AG09319 (cell line): ENCODE measurements around a stretch of chr2.

DNA sequence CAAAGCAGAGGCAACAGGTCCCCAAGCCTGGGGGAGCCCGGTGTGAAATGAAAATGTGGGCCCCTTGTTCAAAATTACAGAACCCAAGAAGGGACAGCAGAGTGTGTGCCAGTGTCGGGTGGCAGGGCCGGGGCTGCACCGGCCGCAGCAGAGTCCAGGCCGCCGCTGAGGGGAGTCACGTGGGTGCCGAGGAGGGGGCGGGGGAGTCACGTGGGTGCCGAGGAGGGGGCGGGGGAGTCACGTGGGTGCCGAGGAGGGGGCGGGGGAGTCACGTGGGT is 10.1 kb downstream of the COLEC11 start:
- RRBS, result 17% methylated on average over 3 of the region's 17 CpGs

GRCh38 chr2:3913242-3913753 is 209.9 kb downstream of the DCDC2C start:
- RRBS, result no CpG with 5 or more reads among the region's 13 CpGs

- RRBS, result no CpG with 5 or more reads among the region's 5 CpGs
These were observed 868.9 kb downstream of the DCDC2C start for GRCh38 chr2:4572325-4572704.

GRCh38 chr2:4672952-4673385 is 969.6 kb downstream of the DCDC2C start:
- RRBS, result no CpG with 5 or more reads among the region's 18 CpGs

GRCh38 chr2:4760933-4761229 is 931.3 kb upstream of the SOX11 start:
- RRBS, result no CpG with 5 or more reads among the region's 1 CpG

GRCh38 chr2:5673471-5674306 is 18.5 kb upstream of the SOX11 start:
- RRBS, result 5% methylated on average over 14 of the region's 38 CpGs

- RRBS, result no CpG with 5 or more reads among the region's 5 CpGs
These were observed 34.1 kb downstream of the SOX11 start for GRCh38 chr2:5726282-5726654.

DNA sequence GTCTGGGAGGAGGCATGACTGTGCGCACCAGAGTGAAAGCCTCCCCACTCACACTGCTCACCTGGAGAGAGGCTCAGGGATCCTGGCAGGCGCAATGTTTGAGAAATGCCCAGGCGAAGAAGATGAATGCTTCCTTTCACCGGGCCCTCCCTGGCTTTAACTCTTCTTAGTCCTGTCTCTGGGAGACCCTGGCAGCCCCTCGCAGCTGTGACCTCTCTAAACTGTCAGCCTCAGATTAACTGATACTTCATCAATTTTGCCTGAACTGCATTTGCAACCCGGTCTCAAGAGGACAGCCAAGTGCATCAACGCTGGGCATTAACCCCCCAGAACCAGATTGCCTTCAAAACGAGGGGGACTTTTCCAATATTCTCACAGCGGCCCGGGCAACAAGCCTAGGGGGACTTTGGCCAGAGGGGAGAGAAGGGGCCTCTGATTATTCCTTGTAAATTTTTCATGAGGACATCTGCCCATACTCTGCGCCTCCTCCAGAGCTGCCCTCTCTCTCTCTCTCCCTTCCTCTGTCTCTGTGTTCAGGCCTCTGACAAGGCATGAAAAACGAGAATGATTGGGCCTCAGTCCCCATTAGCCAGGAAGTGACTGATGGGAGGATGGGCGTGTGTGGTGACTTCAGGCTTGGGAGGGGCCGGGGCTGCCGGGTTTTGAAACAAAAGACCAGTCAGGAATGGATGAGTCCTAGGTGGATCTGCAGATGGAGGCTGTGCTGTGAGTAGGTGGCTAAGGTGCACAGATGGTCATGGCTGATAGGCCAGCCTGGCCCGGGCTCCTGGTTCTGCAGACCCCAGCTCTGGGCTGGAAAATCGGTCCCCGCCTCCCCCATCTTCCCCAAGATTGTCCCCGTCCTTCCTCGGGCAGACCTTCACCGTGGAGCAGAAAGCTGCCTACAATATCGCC is 93.6 kb downstream of the CMPK2 start:
- RRBS, result no CpG with 5 or more reads among the region's 22 CpGs

DNA sequence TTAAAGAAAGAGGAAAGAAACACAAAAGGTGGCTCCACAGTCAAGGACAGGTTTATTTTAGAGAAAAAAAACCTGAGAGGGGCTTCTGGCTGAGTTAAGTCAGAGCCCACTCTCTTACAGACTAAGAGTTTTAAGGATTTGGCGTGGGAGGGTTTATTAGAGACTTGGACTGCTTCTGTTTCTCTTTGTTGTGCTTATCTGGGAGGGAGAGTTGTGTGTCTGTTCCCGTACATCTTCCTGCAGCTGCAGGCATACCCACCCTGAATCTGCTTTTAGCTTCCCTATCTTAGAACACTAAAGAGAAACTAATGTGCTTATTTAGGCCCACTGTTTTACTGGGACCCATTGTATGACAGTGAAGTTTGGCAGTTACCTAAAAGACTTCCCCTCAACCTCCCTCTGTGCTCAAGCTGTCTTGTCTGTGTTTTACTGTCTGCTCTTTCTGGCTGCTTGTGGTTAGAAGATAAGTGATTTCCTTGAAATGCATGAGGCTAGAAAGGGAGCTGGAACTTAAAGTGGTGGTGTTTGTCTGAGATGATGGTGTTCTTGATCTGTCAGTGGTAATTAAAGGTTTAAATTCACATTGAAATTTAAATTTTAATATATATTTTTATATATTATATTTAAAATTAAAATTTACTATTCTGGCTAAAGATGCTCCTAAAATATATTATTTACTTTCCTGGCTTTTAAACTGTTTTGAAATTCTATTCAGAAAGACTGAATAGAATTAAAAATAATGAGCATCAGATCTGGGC is 2.8 kb downstream of the RSAD2 start:
- RRBS, result no CpG with 5 or more reads among the region's 2 CpGs

DNA sequence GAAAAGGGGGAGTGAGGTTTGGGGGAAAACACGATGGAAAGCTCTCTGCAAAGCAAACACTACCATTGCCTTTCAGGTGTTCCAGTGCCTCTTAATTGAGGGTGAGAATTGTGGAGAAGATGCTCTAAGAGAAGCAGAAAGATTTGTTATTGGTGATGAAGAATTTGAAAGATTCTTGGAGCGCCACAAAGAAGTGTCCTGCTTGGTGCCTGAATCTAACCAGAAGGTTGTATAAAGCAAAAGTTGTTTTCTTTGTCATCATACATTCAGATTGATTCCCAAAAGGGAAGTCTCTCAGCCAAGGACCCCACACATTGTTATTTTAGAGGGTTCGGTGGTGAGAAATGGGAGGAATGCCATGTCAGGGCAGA is 12.5 kb downstream of the RSAD2 start:
- RRBS, result no CpG with 5 or more reads among the region's 3 CpGs

- RRBS, result no CpG with 5 or more reads among the region's 9 CpGs
These were observed 41.8 kb downstream of the RNF144A start for GRCh38 chr2:6958922-6959533.

DNA sequence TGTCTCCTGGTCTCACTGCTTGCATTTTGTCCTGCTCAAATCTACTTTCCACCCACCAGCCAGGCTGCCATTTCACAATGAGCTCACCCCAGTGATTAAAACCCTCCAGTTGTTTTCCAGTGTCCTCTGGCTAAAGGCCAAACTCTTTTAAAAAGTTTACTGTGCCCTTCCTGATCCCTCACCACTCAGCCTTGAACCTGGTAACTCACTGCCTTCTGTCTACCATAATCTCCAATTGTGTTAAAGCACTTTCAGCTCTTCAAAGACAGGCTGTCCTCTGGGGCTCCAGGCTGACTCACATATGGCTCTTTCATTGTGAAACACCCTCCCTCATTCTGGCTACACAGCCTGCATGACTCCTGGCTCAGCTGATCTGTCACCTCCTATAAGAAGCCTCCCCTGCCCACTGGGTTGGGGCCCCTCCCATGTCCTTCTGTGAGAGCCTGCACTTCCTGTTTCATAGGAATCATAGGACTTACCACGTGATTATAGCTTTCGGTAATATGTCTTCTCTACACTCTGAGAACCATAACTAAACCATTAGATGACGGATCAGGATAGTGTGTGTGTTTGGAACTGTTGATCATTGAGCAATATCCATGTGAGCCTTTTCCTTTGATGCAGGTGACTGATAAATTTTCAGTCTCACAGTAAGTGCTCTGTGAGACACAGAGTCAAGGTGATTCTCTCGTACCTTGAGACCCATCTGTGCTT is 590.9 kb upstream of the ID2 start:
- RRBS, result no CpG with 5 or more reads among the region's 4 CpGs

- RRBS, result no CpG with 5 or more reads among the region's 10 CpGs
These were observed 559.2 kb upstream of the ID2 start for GRCh38 chr2:8122592-8123052.

DNA sequence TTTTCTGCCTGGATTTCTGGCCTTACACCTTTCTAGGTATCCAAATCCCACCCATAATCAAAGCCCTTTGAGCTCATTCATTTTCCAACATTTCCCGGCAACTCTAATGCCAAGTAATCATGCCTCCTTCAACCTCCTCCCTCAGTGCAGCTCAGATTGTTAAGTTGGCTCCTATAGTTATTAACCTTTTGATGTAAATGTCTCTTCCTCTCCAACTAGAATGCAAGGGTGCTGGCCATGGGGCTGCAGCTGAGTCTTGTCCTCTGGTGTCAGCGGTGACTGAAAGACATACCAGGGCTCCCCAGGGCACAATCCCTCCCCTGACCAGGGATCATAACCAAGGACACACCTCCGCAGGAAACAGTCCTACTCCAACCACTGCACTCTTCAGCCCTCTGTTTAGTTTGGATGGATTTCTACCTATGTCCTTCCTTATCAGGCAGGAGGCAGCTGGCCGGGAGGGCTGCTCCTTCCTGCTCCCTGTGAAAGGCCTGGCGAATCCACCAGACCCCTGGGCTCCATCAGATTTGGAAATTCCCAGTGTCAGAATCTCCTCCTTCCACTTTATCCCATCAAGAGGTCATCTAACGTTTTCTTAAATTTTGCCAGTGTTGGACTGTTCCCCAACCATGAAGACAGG is 185.3 kb upstream of the ID2 start:
- RRBS, result no CpG with 5 or more reads among the region's 6 CpGs

GRCh38 chr2:8583484-8584162 is 98.2 kb upstream of the ID2 start:
- RRBS, result 87% methylated on average over 13 of the region's 37 CpGs

DNA sequence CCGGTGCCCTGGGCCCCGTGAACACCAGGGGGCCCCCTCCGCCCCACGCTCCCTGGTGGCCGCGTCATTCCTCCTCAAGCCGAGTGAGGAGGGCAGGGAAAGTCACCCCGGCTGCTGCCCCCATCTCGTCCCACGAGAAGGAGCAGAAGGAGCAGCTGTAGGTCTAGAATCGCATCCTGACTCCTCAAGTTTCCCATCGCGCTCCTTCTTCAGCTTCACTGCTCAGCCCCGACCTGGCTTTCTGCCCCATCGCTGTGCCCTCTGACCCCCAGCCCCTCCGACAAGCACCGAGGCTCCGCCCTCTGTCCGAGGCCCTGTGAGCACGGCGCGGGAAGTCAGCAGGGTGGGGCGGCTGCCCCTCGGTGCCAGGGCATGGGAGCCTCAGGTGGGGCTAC is 36.8 kb upstream of the ID2 start:
- RRBS, result no CpG with 5 or more reads among the region's 24 CpGs

- RRBS, result 20% methylated on average over 2 of the region's 7 CpGs
These were observed 25.7 kb upstream of the ID2 start for GRCh38 chr2:8656055-8656662.

DNA sequence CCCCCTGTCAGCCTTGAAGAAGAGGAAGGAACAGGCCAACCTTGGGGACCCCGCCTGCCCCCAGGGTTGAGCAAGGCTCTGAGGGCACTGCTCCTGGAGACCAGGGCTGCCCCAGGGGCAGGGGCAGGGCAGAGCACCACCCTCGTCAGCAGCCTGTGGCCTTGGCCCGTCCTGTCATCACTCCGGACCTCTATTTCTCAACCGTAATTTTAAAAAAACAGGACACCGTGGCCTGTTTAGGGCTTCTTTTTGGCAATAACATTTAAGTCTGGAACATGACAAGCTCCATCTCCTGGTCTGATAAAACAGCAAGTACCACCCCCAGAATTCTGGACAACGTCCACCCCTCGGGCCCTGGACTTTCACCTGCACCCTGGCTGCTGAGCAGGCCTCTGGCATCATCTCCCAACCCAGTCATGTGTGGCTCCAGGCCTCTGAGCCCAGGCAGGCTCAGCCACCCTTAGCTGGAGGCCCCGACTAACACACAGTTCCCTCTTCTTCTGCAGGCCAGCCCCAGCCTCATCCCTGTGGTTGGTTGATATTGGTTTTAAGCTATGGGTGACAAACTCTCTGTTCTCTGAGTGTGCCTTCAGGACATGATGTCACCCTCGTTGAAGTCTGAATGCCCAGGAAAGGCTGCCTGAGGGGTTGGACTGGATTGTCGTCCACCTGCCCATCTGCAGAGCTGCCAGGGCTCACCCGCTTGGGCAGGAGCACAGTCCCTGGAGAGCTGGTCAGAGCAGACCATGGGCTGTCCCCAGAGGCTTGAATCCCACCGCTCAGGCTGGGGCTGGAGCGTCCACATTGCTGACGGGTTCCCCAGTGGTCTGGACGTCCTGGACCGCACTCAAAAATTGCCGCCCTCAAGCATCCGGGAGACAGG is 22.5 kb upstream of the ID2 start:
- RRBS, result no CpG with 5 or more reads among the region's 19 CpGs

DNA sequence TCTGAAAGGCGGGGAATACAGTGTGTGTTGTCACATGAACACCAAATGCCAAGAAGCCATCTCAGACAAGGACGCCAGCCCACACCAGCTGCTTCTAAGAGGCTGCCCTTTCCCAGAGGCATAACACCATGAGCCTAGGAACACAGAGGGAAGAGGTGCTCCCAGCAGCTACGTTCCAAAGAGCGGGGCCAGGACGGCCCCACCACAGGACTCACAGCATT is 20.2 kb upstream of the ID2 start:
- RRBS, result no CpG with 5 or more reads among the region's 5 CpGs

GRCh38 chr2:8676434-8677342 is 5.2 kb upstream of the ID2 start:
- RRBS, result under 1% methylated on average over 13 of the region's 62 CpGs